Parietal lobe (tissue), 2 donors: Measurements from ENCODE around the gene ST8SIA6.

- RAMPAGE, long total RNA, result no peak
These were observed 22.4 kb downstream of the TRDMT1 start for GRCh38 chr10:17178938-17179599.

DNA sequence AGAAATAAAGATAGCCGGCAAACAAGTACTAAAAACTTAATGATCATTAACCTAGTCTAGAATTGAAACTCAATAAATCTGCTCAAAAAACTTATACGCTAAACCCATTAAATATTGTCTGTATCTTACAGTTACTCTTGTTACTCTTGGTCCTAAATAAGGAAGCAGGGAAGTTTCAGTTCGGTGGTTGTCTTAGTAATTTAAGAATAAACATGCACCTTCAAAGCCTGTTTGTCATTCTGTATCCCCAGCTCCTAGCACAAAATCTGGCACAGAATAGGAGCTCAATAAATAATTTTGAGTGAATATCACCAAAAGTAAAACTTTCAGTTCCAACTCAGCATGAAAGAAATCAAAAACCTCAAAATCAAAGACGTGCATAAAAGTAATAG lies 1.1 kb downstream of the TRDMT1 start:
- RAMPAGE, long total RNA, result no peak

GRCh38 chr10:17388141-17388779 lies 66.1 kb downstream of the ST8SIA6 start:
- RAMPAGE, long total RNA, result no peak

GRCh38 chr10:17453918-17454994 lies at the start of gene ST8SIA6:
Gene ST8SIA6, minus strand, starts transcription at chr10:17454595.
- RAMPAGE, long total RNA, result no peak

GRCh38 chr10:17472800-17473244 lies 18.4 kb upstream of the ST8SIA6 start:
- RAMPAGE, long total RNA, result no peak

- RAMPAGE, long total RNA, result no peak
These were observed 56.8 kb upstream of the ST8SIA6 start for GRCh38 chr10:17511134-17511671.

DNA sequence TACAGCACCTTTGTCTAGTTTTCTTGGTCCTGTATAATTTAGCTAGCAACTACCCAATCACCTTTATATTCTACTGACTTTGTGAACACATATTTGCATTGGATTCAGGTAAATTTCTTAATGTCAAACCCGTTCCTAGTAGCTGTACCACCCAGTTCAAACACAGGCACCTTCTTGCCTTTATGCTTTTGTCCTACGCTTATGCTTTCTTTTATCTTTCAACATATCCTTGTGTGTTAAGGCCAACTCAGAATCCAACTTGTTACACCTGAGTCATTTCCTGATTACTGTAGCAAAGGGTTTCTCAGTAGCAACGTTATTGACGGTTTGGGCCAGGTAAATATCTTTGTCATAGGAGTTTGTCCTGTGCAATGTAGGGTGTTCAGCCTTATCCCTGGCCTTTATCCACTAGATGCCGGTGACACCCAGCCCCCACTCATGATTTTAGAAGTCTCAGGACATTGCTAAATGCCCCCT lies 2.0 kb downstream of the STAM start:
- RAMPAGE, long total RNA, result no peak

DNA sequence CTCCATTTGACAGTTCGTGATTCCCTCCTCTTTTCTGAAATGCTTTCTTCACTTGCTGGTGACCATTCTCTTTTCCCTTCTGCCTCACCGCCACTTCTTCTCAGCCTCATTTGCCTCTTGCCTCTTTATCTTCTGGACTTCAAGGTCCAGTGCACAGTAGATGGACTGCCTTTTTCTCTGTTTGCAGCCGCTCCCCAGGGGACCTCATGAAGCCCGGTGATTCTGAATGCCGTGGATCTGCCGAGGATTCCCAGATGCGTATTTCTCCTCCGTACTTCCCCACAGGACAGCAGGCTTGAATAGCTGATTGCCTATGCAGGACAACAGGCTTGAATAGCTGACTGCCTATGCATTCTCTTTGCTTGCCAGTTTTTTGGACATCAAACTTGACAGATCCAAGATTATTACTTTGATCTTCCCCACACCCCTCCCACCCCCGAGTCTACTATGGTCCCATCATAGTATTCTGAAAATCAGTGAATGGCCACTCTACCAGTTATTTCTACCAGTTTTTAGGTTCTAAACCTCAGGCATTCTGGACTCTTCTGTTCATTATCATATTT lies 38.8 kb upstream of the TMEM236 start:
- RAMPAGE, long total RNA, result no peak

GRCh38 chr10:17859680-17860230 lies 50.6 kb downstream of the MRC1 start:
- RAMPAGE, long total RNA, result no peak

- RAMPAGE, long total RNA, result no peak
These were observed 84.4 kb downstream of the SLC39A12 start for GRCh38 chr10:18036130-18036518.

GRCh38 chr10:18141318-18142058 lies 1.3 kb downstream of the CACNB2 start:
- RAMPAGE, long total RNA, result no peak

- RAMPAGE, long total RNA, result no peak
These were observed 74.9 kb downstream of the CACNB2 start for GRCh38 chr10:18215174-18215435.

GRCh38 chr10:18331871-18332563 lies 191.8 kb downstream of the CACNB2 start:
- RAMPAGE, long total RNA, result no peak

GRCh38 chr10:18610083-18611019 lies 41.0 kb downstream of the NSUN6 start:
- RAMPAGE, long total RNA, result no peak

DNA sequence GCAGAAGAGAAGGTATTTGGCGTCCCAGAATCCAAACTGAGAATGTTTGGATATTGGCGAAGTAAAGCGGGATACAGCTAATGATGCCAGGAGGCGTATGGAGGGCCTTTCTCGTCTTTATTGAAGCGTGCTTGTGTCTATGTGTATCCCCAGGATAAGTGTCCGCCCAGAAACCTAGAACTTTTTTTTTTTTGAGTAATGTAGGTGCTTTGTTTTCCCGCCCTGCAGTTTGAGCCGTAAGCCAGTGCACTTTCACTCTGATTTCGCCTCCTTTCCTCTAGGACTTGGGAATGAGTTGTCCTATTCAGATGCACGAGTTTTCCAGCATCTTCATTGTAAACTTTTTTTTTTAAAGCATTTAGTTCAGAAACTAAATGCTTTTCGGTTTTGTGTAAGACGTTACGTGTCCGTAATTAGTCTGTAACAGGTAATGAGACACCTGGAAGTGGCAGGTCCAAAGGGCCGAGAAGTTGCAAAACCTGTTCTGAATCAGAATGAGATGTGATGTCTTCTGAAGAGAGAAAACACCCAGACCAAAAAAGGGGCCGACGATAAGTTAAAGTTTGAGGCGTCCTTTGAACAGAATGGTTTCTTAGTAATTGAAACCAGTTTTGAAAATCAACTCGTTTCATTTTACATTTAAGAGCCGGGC lies 776 bp downstream of the ARL5B start:
- RAMPAGE, long total RNA, result no peak

- RAMPAGE, long total RNA, result no peak
These were observed 2.3 kb downstream of the ARL5B start for GRCh38 chr10:18661337-18662054.

DNA sequence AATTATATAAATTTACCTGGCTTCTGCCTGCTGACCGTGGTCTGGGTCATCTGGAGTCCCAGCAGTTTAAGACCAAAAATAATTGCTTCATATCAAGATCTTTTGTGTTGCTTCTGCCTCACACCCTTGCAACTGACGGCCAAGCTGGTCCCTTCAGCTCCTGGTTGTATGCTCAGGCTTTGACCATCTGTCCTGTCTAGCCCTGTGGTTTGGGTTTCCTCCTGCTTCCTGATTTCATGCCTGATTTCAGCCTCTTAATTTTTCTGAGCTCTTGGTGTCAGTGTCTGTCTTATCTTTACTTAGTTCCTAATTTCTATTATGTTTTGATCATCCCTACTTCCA lies 87.9 kb upstream of the PLXDC2 start:
- RAMPAGE, long total RNA, result no peak

GRCh38 chr10:19834577-19835359 lies 18.5 kb downstream of the PLXDC2 start:
- RAMPAGE, long total RNA, result no peak

DNA sequence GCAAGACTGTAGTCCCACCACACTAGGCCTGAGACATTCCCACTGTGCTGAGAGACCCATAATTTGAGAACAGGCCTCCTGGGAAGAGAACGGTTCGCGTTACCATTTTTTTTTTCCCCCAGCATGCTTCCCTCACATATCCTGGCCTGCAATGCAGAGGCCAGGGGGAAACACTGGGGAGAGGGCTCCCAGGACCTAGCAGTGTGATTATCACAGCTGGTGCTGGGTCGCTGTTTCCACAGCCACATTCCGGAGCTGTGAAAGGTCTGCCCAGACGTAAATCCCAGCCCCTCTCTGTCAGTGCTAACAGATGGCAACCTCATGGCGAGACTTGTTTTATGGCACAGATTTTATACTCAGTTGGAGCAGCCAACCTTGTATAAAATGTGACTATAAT lies 150.5 kb downstream of the PLXDC2 start:
- RAMPAGE, long total RNA, result no peak

GRCh38 chr10:20001595-20002142 lies 185.4 kb downstream of the PLXDC2 start:
- RAMPAGE, long total RNA, result no peak